Urinary bladder (tissue), 3 donors: ENCODE measurements around a stretch of chr13.

DNA sequence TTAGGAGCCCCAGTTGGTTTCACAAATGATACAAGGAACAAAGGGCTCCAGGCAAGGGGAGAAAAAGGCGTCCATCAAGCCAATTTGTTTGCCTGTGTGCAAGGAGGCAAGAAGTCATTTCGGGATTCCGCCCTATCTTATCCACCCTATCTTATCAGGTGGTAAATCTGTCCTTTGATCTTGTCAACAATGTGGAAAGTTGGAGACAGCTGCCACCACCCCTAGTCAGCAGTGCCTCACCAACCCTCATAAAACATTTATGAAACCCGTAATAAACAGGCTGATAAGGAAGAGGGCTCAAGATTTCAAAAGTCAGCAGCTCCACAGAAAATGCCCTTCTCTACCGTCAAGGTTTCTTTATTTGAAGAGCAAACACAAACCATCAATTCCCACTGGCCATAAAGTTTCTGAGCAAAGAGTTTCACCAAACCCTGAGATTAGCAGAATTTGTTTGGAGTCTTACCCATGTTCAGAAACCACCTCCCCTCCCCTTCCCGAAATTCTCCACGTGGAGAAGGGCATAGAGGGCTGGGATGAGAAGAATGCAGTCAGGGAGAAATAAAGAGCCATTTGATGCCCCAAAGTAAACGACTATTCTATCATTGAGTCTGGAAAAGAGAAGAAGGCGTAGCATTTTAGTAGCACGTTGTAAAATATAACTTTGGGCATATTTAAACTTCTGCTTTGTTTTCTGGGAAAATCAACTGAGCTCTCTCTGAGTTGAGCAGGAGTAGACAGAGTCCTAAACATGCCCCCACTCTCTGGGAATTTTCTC lies 196.1 kb upstream of the GPR12 start:
- PRO-cap: no peak
- RAMPAGE, long total RNA: no peak

DNA sequence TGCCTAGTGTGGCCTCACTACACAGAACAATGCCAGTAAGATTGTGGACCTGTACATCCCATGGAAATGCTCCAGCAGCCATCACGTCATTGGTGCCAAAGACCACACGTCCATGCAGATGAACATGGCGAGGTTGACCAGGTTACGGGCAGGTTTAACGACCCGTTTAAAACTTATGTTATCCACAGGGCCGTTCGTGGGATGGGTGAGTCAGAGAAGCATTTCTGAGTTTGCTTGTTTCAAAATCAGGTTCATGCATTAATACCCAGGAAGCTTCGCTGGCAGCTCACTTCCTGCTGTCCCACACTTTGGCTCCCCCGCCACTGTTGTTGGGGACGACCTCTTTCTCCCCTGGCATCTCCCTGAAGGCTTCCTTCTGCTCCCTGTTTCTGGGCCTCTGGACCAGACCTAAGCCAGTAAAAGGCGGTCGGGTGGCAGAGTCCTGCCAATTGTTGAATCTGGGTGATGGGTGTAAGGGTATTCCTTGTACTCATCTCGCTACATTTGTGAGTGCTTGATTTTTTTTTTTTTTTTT lies 194.0 kb downstream of the USP12 start:
- PRO-cap: no peak
- RAMPAGE, long total RNA: no peak

GRCh38 chr13:27125659-27126281 lies 45.8 kb downstream of the USP12 start:
- PRO-cap: no peak
- RAMPAGE, long total RNA: no peak

GRCh38 chr13:27170269-27171156 lies 1.1 kb downstream of the USP12 start:
- PRO-cap: unidirectional peak, plus-strand start at chr13:27170553; unidirectional peak, plus-strand start at chr13:27170830
- RAMPAGE, long total RNA: no peak

DNA sequence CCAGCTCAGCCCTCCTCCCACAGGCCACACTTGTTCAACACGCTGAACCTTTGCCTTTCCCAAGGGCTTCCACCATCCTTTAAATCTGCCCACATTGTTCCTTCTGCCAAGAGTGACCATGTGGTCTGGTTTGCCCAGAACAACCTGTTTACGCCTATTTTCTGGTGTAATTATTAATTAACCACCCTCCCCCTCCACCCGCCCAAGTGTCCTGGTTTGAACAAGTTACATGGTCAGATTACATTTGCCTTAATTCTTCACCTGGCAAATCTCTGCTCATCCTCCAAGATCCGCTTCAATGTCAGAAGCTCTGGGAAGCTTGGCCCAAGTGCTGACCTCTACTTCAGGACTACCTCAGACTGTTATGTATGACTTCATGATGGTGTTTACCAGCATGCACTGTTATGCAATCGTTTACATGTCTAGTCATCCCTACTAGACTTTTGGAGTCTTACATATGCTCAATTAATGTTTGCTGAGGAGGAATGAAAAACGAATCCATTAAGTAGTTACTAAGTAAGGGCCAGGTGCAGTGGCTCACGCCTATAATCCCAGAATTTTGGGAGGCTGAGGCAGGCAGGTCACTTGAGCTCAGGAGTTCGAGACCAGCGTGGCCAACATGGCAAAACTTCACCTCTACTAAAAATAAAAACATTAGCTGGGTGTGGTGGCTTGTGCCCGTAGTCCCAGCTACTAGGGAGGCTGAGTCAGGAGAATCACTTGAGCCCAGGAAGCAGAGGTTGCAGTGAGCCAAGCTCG lies 12.2 kb upstream of the USP12 start:
- PRO-cap: no peak
- RAMPAGE, long total RNA: no peak

- PRO-cap: no peak
- RAMPAGE, long total RNA: no peak
Measured at GRCh38 chr13:27448338-27448658, 2.1 kb downstream of the MTIF3 start.

GRCh38 chr13:27450786-27451730 lies 694 bp upstream of the MTIF3 start:
- PRO-cap: no peak
- RAMPAGE, long total RNA: no peak

DNA sequence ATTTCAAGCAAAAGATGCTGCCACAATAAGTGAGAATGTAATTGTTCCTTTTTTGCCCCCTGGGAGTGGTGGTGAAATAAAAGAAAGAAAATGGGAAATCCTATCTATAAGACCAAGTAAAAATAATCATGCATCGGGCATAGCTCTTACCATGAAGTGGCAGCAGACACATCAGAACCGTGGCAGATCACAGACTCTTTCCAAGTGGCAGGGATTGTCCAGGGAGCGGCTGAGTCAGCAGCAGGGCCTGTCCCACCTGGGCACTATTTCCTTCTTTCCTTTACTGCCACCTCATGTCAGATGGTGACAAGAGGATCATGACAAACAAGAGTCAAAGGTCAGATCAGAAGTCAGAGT lies 84.0 kb upstream of the MTIF3 start:
- PRO-cap: no peak
- RAMPAGE, long total RNA: no peak

DNA sequence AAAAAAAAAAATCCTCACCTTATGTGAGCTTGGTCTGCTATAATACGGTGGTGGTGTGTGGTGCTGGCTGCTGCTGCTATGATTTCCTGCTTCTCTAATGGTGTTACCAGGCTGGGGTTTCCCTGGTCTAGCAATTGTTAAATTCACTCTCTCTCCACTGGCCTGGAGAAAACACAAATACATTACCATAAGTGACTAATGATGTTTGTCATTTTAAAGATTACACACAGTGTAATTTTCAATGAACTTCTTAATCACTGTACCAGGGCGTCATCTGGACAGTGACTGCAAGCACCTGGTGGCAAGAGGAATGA lies 60.5 kb downstream of the LNX2 start:
- PRO-cap: no peak
- RAMPAGE, long total RNA: no peak

DNA sequence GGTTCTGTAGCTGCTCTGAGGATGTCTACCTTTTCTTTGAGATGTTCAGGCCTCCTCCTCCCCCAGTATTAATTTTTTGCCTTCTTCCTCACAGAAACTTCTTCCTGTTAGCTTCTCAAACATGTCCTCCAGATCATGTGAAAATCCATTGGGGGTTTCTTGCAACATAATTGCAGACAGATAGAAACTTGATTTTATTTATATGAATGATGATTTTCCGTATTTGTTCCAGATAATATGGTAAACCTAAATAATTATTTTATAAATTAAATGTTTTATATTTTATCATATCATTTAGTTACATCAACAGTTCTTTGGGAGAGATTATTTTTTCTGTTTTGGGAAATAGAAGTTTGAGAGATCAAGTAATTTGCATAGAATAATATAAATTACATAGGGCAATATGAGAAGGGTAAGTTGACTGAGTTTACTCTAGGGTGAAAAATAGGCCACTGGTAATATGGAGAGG lies 45.7 kb downstream of the PAN3 start:
- PRO-cap: no peak
- RAMPAGE, long total RNA: no peak

- PRO-cap: no peak
- RAMPAGE, long total RNA: no peak
Measured at GRCh38 chr13:28211440-28212306, 73.3 kb downstream of the PAN3 start.

DNA sequence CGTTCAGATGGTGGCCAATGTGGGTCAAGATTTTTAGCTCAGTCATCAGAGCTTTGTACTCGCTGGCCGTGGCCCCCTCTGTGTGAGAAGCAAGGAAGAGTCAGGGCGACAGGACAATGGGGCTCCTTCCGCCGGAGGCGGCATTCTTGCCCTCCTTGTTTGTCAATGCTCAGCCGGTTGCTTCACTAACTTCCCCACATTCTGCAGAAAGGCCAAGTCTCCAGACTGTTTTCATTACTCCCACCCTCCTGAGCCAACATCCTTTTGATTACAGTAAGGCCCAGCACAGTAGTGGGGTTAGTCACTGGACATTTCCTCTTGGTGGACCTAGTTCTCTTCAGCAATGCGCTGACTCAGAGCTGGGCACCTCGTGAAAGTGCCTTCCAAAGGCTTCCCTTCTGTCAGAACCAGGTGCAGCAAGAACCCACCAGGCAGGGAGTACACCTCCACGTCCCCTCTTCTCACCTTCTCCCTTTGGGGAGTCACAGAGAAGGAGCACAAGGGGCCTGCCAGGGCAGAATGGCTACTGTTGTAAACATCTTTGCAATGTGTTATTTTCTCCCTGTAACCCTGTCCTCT lies 165.2 kb downstream of the FLT1 start:
- PRO-cap: no peak
- RAMPAGE, long total RNA: no peak

DNA sequence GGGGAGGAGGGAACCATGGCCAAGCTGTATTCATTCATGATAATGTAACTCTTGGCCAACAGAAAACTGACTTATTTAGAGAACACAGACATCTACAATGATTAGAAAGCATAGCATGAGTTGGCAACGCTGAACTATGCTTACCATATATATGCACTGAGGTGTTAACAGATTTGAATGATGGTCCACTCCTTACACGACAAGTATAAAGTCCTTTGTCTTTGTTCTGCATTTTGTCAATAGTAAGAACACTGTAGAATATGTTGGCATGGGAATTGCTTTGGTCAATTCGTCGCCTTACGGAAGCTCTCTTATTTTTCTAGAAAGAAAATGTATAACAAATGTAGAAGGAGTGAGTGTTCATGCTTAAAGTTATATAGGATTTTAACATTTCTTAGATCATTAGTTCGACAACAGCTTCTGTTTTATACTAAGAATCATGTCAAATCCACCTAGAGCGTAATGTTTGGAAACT lies 63.9 kb downstream of the FLT1 start:
- PRO-cap: no peak
- RAMPAGE, long total RNA: no peak

DNA sequence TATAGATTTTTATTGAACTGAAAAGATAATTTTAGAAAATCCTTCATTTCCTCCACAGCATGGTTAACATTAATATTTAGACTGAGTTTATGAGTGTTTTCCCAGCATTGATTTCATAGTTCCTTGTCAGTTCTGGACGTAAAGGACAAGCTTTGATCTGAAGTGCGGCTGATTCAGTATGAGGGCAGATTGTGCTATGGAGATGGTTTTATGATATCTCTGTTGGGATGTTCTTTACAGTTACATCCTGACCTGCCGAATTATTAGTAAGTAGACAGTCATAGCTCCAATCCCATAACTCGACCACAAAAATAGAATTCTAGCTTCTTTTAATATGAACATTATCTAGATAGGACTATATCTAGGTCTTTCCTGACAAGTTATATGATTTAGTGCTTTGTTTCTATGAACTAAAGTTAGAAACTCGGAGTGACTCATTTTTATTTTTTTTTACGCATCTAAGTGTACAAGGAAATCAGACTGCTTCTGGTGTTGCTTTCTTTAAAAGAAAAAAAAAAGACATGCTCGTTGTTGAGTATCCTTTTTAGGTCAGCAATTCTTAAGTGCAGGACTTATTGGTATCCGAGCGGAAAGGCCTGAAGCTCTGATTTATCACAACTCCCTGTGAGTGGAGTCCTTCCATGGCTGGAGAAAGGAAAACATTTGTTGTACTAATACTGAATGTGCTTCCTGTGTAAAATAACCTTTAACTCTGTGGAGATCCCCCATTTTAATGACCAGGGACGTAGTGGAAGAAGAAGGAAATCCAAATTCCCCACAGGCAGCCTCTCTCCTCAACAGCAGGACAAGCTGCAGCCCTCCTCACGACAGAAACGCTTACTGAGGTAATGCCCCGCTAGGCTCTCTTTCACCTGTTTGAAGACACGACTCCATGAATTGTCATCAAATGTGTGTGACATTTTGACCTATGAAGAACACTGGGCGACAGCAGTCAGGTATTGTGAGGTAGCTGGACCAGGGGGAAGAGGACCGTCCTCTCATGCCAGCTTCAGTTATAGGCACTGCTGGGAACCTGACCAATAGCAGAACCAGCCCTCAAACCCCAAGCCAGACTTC lies 18.0 kb upstream of the POMP start:
- PRO-cap: no peak
- RAMPAGE, long total RNA: no peak

DNA sequence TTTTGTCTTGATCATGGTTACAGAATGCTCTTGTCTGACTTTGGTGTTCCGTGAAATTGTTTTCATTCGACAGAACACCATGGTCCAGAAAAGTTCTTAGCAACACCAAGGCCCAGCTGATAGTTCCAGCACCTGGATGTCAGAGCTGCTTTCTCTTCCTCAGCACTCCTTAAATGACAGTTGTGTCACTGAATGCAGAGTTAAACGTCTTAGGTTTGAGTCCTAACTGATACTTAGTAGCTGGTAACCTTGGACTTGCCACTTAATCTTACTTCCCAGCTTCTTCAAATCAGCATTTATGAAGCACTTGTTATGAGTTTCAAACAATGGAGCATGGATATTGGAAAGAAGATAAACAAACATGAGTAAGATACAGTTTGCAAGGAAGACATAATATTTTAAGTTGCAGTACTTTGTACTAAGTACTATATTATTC lies 1.2 kb upstream of the SLC46A3 start:
- PRO-cap: no peak
- RAMPAGE, long total RNA: no peak

- PRO-cap: no peak
- RAMPAGE, long total RNA: no peak
Measured at GRCh38 chr13:28743059-28743474, 24.3 kb upstream of the SLC46A3 start.

GRCh38 chr13:29136328-29136920 lies 316.3 kb downstream of the MTUS2 start:
- PRO-cap: no peak
- RAMPAGE, long total RNA: no peak

DNA sequence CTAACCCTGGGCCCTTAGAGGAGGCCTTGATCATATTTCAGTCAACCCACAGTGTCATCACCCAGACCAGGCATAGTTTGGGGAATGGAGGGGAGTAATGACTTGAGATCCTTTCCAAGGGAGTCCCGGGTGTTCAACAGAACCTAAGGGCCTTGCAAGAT lies 160.2 kb downstream of the SLC7A1 start:
- PRO-cap: no peak
- RAMPAGE, long total RNA: no peak

GRCh38 chr13:29438267-29439191 lies 157.0 kb downstream of the SLC7A1 start:
- PRO-cap: no peak
- RAMPAGE, long total RNA: no peak

DNA sequence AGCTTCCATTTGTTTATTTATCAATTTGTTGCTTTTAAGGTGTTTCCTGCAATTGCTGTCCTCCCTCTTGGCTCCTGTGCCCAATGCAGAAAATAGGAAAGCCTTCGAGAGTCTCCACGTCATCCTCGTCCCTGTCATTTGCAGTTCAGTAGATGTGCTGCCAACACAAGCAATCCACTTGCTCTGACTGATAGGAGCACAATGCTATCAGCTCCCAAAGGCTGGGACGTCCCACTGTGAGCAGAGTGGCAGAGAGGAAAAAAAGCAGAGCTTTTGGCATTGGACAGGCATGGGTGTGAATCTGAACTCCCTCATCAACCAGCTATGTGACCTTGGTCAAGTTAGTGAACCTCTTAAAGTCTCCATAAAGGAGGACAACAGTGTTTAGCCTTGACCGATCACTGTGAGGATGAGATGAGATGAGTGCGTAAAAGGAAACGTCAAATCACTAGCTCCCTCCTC lies 10.7 kb upstream of the SLC7A1 start:
- PRO-cap: no peak
- RAMPAGE, long total RNA: no peak